H7 (cell line): Measurements from ENCODE around the gene NRP1.

- RAMPAGE, long total RNA = no peak
These were observed 154.5 kb downstream of the NRP1 start for GRCh38 chr10:33179992-33180420.

DNA sequence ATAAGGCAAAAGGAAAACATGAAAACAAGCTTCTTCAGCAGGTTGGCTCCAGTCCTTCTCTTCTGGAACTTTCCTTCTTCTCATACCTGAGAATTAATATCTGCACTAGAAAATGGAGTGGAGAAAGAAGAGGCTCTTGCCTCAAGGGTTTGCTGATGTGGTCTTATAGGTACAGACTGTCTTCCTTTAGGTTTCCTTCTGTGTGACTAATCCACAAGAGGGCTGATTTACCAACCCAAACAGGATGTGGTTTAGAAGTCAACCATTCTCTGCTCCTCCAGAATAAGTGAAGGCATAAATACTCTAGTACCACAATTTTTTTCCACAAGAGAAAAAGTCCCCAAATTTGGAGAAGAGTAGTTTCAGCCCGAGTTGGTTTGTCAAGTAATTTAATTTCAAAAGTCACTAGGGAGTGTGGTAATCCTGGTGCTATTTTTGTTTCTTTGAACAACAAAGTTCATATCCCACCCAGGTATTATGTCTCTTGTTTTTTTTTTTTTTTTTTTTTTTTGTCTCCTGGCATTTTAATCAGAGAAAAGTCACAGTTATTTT is 85.8 kb downstream of the NRP1 start:
- RAMPAGE, long total RNA = no peak

DNA sequence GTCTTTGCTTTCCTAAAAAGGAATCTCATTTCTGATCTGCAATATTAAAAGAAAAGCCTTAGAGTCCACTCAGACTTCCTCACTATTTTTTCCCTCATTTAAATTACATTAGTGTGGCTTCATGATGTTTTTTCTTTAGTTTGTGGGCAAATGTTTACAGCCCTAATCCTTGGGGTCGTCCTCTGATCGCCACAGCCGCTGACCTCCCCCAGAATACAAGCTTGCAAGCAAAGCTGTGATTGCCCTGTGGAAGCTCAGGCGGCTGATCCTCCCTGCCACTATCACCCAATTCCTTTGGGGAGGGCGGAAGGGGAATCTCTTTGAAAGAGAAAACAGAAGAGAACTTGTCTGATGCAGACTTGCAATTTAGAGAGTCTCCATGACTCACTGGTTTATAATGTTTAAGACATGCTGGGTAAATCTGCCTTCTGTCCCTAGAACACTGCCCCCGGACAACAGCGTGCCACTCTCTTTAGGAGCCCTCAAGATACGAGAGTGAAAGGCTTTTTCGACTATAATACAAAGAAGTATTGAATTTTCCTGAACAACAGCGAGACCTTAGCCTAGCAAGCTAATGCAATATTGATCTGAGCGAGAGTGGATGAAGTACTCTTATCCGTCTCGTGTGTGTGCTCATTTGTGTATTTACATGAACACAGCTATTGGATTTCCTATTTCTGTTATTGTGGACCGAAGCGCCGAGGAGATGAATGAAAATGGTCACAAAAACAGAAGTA is 75.5 kb downstream of the NRP1 start:
- RAMPAGE, long total RNA = no peak

- RAMPAGE, long total RNA = no peak
These were observed at the start of gene NRP1 for GRCh38 chr10:33334059-33334711. NRP1 (minus strand) TSS chr10:33334667.

GRCh38 chr10:34608073-34608889 is 206.8 kb downstream of the PARD3 start:
- RAMPAGE, long total RNA = no peak

DNA sequence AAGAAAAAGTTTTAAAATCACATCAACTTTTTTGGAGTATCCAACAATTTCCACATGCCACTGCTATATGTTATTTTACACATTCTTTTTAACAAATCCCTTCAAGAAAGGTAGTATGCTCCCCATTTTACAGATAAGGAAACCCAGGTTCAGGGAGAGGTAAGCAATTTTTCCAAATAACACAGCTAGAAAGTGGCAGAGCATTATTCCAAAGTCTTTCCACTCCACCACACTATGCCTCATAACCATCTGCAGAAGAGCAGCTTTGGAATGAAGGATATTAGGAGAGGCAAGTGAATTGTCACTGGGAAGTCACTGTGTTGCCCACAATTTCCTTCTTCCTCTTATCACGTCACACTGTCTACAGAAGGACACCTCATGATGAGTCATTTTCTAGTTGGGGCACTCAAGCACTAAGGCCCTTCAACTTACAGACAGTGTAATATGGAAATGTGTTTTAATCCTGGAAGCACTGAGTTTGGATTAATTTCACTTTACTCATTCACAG is 56.8 kb downstream of the PARD3 start:
- RAMPAGE, long total RNA = no peak

GRCh38 chr10:34813014-34813462 is 2.1 kb downstream of the PARD3 start:
- RAMPAGE, long total RNA = no peak

GRCh38 chr10:34918746-34919242 is 103.7 kb upstream of the PARD3 start:
- RAMPAGE, long total RNA = no peak

GRCh38 chr10:34953778-34954400 is 136.3 kb downstream of the CUL2 start:
- RAMPAGE, long total RNA = no peak

DNA sequence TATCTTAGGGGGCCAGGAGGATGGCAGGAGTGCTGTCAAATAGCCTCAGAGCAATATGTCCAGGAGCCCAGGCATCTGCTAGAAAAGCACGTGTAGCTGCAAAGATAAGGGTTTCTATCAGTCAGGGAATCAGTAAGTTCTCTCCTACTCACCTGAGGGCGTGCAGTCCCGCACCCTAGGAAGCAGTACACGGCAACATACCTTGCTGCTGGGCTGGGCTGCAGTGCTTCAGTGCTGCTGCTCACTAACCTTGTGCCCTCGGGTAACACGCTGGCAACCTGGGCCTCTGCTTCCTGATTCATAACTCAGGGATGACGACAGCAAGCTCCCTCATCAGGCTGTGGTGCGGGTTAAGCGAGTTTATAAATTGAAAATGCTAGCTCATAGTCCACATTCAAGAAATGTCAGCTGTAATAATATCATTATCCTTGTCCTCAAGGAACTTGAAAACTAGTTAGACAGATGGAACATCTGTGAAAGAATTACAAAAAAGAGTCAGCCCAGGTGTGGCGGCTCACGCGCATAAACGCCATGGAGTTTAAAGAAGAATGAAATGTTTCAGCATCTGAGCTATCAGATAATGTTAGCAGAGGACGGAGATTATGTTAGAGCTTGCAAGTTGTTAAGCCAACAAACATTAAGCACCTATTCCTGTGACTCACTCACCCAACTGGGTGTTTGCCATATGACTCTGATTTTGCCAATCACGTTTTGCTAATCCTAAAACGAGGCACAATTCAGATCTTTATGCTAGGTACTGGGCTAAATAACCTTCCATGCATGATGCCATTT is 29.3 kb upstream of the CCNY start:
- RAMPAGE, long total RNA = no peak

DNA sequence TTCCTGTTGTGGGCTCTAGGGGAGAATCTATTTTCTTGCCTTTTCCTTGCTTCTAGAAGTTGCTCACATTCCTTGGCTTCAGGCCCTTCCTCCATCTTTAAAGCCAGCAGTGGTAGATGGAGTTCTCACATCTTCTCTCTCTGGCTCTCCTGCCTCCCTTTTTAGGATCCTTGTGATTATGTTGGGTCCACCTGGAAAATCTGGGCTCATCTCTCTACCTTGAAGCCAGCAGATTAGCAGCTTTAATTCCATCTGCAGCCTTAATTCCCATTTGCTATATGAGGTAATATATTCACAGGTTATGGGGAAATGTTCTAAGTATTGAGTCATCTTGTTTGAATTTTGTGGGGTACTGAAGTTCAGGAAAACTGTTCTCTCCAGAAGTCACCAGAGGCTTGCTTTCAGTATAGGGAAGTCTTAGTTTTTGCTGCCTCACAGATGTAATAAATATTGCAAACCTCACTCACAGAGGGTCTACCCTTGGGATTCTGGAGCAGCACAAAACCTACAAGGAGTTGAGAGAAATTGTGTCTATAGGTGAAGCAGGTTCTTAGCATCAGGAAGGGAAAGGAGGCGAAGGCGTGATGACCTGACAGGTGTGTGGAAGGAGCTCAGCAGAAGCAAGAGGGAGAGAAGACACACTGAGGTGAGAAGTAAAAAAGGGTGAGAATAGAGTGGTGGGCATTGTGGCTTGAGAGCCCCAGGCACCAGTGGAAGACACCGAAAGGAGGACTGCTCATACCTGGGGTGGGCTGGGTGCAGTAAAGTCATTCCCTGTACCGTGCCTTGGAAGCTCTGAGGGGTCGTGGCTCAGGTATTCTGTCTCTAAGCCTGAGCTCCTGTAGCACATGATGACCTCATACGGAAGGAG is 39.2 kb downstream of the CCNY start:
- RAMPAGE, long total RNA = no peak

DNA sequence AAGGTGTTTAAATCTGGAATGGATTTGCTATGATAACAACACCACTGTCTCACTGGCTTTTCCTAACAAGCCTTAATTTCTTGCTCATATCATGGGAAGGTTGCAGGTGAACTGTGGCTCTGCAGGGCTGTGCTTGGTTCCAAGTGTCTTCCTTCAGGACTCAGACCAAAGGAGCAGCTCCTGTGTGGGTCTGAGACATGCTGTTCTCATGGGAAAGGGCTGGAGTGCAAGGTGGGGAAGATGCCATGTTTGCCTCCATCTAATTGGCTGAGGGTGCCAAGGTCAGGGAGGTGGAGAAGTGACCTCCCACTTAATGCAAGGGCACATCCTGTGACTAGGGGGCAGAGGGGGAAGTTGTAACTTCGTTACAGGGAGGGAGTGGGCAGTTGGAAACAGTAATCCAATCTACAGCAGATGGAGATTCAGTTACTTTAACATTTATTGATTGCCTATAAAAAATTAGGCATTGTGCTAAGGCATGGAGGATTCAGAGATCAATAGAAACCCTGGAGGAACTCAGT is 75.6 kb downstream of the CCNY start:
- RAMPAGE, long total RNA = no peak

GRCh38 chr10:35465085-35465635 is 128.9 kb downstream of the CCNY start:
- RAMPAGE, long total RNA = no peak

DNA sequence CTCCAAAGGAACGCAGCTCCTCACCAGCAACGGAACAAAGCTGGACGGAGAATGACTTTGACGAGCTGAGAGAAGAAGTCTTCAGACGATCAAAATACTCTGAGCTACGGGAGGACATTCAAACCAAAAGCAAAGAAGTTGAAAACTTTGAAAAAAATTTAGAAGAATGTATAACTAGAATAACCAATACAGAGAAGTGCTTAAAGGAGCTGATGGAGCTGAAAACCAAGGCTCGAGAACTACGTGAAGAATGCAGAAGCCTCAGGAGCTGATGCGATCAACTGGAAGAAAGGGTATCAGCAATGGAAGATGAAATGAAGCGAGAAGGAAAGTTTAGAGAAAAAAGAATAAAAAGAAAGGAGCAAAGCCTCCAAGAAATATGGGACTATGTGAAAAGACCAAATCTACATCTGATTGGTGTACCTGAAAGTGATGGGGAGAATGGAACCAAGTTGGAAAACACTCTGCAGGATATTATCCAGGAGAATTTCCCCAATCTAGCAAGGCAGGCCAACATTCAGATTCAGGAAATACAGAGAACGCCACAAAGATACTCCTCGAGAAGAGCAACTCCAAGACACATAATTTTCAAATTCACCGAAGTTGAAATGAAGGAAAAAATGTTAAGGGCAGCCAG is 130.3 kb upstream of the GJD4 start:
- RAMPAGE, long total RNA = no peak

DNA sequence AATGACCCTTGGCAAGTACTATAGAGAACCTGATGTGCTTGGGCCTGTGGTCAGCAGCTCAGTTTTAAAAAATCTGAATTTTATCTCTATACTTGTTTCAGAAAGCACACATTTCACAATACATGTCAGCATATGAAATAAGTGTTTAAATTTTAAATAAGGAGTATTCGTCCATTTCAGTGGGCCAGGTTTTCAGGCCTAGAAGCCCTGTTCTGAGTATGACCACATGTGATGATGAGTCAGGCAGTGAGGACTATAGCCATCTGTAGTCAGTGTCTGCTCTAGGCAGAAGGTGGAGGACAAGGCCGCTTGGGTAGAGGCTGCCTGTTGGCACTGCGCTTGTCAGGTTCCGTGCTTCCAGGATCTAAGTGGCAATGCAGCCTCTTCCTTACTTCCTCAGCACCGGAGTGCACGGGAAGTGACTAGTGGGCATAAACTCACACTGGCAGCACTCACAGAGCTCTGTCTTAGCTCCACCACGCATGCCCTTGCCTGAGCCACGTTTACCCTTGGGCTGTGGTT is 87.8 kb upstream of the GJD4 start:
- RAMPAGE, long total RNA = no peak

DNA sequence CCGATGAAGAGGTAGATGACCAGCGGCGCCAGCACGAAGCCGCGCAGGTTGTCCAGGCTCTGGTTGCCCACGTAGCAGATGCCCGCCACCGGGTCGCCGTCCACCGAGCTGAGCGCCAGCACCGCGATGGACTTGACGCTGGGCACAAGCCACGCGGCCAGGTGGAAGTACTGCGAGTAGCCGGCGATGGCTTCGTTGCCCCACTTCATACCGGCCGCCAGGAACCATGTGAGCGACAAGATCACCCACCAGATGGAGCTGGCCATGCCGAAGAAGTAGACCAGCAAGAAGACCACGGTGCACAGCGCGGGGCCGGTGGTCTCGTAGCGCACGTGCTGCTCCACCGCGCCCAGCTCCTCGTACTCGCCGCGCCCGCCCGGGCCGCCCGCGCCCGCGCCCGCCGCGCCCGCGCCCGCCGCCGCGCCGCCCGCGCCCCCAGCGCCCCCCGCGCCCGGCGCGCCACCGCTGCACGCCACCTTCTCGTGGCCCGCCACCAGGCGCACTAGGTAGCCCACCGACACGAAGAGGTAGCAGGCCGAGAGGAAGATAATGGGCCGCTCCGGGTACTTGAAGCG is 2.1 kb downstream of the FZD8 start:
- RAMPAGE, long total RNA = no peak

DNA sequence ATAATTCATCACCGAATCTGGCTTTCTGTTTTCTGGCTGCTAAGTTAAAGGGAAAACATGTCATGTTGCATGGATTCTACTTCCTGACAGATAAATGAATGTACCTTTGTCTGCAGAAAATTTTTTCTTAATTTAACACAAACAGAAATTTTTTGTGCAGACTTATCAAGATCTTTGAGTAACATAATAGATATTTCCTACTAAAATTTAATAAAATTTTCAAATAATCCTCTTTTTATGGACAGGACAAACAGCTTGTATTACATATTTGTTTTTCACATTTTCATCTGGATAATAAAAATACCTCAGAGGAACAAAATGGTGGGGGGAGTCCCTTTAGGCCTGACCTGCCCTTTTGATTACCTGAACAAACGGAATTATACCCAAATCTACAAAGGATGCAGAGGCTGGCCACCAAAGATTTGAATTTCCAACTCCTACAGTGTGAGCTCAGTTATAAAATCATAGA is 636.9 kb upstream of the FZD8 start:
- RAMPAGE, long total RNA = no peak

- RAMPAGE, long total RNA = no peak
These were observed 98.8 kb upstream of the ANKRD30A start for GRCh38 chr10:37026624-37027038.

- RAMPAGE, long total RNA = no peak
These were observed 363.6 kb downstream of the ANKRD30A start for GRCh38 chr10:37489030-37489300.

DNA sequence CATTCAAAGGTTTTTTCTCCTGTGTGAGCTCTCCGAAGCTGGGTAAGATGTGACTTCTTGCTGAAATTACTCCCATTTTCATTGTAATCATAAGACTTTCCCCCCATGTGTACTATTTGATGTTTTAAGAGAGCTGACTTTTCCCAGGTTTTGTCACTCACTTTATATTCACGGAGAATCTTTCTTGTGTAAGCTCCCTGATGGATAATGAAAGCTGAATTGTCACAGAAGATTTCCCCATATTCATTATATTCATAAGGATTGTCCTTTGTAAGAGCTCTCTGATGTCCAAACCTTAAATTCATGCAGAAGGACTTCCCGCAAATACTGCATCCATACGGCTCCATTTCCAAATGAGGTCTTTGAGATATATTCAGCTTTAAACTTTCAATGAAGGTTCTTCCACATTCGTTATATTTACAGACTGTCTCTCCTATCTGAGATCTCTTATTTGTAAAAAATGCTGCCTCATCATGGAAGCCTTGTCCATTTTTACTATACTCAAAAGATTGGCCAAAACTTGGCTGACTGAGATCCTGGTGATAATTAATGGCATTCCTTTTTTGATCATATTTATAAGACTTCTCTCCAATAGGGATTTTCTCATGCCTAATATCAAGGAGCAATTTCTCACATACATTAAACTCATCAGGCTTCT is 25.1 kb downstream of the ZNF248 start:
- RAMPAGE, long total RNA = no peak